GM12878 (cell line): ENCODE measurements around the genes MAGEA2, NSDHL, PWWP4, ZNF275 and TREX2.

- RAMPAGE, long total RNA = no peak
- RRBS, 2 experiments = no CpG with 5 or more reads among the region's 27 CpGs
CAGE:
- cytosol, long polyA minus RNA = no peak
- cytosol, long polyA plus RNA = no peak
- long polyA plus RNA = no peak
- nucleolus, long total RNA = no peak
- nucleus, long polyA plus RNA = no peak
- nucleus, long total RNA = no peak
Measured at GRCh38 chrX:152753703-152754230, at the start of gene MAGEA2. Gene MAGEA2 (minus strand): TSS chrX:152753842.

GRCh38 chrX:152830413-152831497 is at the start of gene NSDHL:
Gene NSDHL (plus strand): TSS chrX:152831063.
- RAMPAGE, long total RNA = start-site peak on the minus strand at chrX:152830719-152830757, 614 and 692 reads in 2 replicates; start-site peak on the plus strand at chrX:152831002-152831077, 296 and 273 reads in 2 replicates
- RRBS, 2 experiments = 67% methylated on average over 2 of the region's 78 CpGs; no CpG with 5 or more reads in 1 of the 2 experiments
CAGE:
- cytosol, long polyA minus RNA = start-site peak on the plus strand at chrX:152831019-152831026, 55 reads
- cytosol, long polyA plus RNA = start-site peak on the minus strand at chrX:152830724-152830730, 138 and 110 reads in 2 replicates; start-site peak on the plus strand at chrX:152830995-152831094, 1,547 and 1,223 reads in 2 replicates
- long polyA plus RNA = start-site peak on the minus strand at chrX:152830720-152830730, 68 and 78 reads in 2 replicates; start-site peak on the plus strand at chrX:152830990-152831101, 854 and 1,057 reads in 2 replicates
- nucleolus, long total RNA = start-site peak on the plus strand at chrX:152831007-152831018, 231 reads
- nucleus, long polyA plus RNA = start-site peak on the minus strand at chrX:152830714-152830731, 48 and 53 reads in 2 replicates; start-site peak on the plus strand at chrX:152830993-152831067, 330 and 644 reads in 2 replicates
- nucleus, long total RNA = no peak

GRCh38 chrX:153226537-153227160 is 39.3 kb upstream of the PWWP4 start:
- RAMPAGE, long total RNA = no peak
- RRBS, 2 experiments = no CpG with 5 or more reads among the region's 11 CpGs
CAGE:
- cytosol, long polyA minus RNA = no peak
- cytosol, long polyA plus RNA = no peak
- long polyA plus RNA = no peak
- nucleolus, long total RNA = no peak
- nucleus, long polyA plus RNA = no peak
- nucleus, long total RNA = no peak

DNA sequence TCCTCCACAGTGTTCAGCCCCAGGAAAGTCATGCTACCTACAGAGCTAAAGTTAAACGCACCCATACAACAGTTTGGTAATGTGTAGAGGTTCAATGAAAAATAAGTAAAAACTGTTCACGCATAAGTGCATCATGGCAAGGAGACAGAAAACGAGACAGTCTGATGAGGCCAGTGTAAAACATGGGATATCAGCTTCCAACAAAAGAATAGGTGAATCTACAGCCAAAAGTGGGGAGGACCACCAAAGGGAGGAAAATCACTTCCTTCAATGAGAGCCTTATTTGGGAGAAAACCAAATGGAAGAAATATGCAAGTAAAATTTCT is 20.8 kb upstream of the PWWP4 start:
- RAMPAGE, long total RNA = no peak
- RRBS, 2 experiments = no CpG with 5 or more reads among the region's 3 CpGs
CAGE:
- cytosol, long polyA minus RNA = no peak
- cytosol, long polyA plus RNA = no peak
- long polyA plus RNA = no peak
- nucleolus, long total RNA = no peak
- nucleus, long polyA plus RNA = no peak
- nucleus, long total RNA = no peak

GRCh38 chrX:153265856-153266331 is at the start of gene PWWP4:
Gene PWWP4 (plus strand): TSS chrX:153266152.
- RAMPAGE, long total RNA = no peak
- RRBS, 2 experiments = no CpG with 5 or more reads among the region's 28 CpGs
CAGE:
- cytosol, long polyA minus RNA = no peak
- cytosol, long polyA plus RNA = no peak
- long polyA plus RNA = no peak
- nucleolus, long total RNA = no peak
- nucleus, long polyA plus RNA = no peak
- nucleus, long total RNA = no peak

GRCh38 chrX:153333610-153334656 is at the start of gene ZNF275:
Gene ZNF275 (plus strand): TSS chrX:153334153.
- RAMPAGE, long total RNA = no peak
- RRBS, 2 experiments = 30 to 54% methylated on average over 10 of the region's 91 CpGs
CAGE:
- cytosol, long polyA minus RNA = no peak
- cytosol, long polyA plus RNA = no peak
- long polyA plus RNA = no peak
- nucleolus, long total RNA = no peak
- nucleus, long polyA plus RNA = no peak
- nucleus, long total RNA = no peak

GRCh38 chrX:153412048-153412688 is 896 bp downstream of the ZFP92 start:
- RAMPAGE, long total RNA = no peak
- RRBS, 2 experiments = no CpG with 5 or more reads among the region's 17 CpGs
CAGE:
- cytosol, long polyA minus RNA = no peak
- cytosol, long polyA plus RNA = no peak
- long polyA plus RNA = no peak
- nucleolus, long total RNA = no peak
- nucleus, long polyA plus RNA = no peak
- nucleus, long total RNA = no peak

DNA sequence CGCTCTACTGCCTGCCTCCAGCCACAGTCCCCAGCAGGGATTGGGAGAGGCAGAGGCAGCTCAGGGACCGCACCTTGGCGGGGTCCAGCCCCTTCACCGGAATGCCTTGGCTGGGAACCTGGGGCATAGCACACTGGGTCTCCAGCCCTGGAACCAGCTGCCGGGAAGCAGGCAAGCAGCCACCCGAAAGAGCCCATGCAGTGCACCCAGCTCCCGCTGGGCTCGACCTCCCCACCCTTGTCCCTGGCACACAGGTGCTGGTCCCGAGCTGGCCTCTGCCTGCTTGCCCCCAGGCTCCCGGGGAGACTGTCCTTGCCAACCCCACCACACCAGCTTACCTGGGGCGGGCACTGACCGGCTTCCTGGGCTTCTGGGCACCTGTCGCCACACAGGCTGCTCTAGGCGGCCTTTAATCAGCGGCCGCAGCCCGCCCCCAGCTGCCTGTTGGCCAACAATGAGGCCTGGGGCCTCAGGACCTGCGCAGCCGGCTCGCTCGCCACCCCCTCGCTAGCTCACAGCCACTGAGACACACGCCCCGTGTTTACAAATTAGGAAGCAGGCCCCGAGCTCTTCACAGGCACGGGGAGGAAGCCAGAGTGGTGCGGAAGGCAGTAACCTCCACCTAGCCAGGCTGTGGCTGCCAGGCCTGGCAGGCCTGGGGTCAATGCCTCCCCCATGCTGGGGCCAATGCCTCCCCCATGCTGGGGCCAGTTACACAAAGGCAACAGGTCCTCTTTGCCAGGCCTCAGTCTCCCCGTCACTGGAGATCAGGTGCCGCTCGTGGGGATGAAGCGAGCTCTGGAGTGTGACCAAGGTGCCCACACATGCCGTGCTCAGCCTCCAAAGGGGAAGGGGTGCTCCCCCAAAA is at the start of gene TREX2:
TREX2 (minus strand) TSS at position 386 of the 868 bp plus-strand sequence.
- RAMPAGE, long total RNA = no peak
- RRBS, 2 experiments = 65 to 83% methylated on average over 5 of the region's 32 CpGs
CAGE:
- cytosol, long polyA minus RNA = no peak
- cytosol, long polyA plus RNA = no peak
- long polyA plus RNA = no peak
- nucleolus, long total RNA = no peak
- nucleus, long polyA plus RNA = no peak
- nucleus, long total RNA = no peak

DNA sequence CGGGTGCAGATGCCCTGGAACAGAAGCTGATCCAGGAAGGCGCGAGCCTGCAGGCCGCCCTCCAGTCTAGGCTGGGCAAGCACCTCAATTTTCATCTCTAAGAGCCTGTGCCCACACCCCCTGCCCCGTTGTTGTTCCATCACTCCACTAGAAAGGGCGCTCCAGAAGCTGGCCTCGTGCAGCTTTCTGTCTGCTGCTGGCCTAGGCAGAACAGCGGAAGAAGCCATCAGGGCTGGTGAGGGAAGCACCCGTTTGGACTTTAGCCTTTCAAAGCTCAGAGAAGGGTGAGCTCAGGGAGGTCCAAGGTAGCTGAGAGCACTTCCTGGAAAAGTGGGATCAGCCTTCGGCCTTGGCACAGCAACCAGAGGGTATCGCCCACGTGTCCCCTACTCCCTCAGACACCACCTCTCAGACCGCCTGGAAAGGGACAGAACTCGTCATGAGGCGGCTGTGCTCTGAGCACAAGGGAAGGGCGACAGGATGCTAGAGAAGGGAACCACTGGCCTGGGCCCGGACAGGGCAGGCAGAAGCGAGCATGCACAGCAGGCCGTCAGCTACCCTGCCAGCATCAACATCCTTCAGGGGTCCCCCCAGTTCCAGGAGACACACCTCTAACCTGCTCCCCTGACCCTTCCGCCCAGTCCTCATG is 11.5 kb downstream of the SLC6A8 start:
- RAMPAGE, long total RNA = no peak
- RRBS, 2 experiments = no CpG with 5 or more reads among the region's 20 CpGs
CAGE:
- cytosol, long polyA minus RNA = no peak
- cytosol, long polyA plus RNA = no peak
- long polyA plus RNA = no peak
- nucleolus, long total RNA = no peak
- nucleus, long polyA plus RNA = no peak
- nucleus, long total RNA = no peak

- RAMPAGE, long total RNA = no peak
- RRBS, 2 experiments = no CpG with 5 or more reads among the region's 6 CpGs
CAGE:
- cytosol, long polyA minus RNA = no peak
- cytosol, long polyA plus RNA = no peak
- long polyA plus RNA = no peak
- nucleolus, long total RNA = no peak
- nucleus, long polyA plus RNA = no peak
- nucleus, long total RNA = no peak
Measured at GRCh38 chrX:153711007-153711477, 13.1 kb downstream of the BCAP31 start.

- RAMPAGE, long total RNA = no peak
- RRBS, 2 experiments = no CpG with 5 or more reads among the region's 11 CpGs
CAGE:
- cytosol, long polyA minus RNA = no peak
- cytosol, long polyA plus RNA = no peak
- long polyA plus RNA = no peak
- nucleolus, long total RNA = no peak
- nucleus, long polyA plus RNA = no peak
- nucleus, long total RNA = no peak
Measured at GRCh38 chrX:153792810-153793656, 1.1 kb downstream of the IDH3G start.

GRCh38 chrX:153808033-153808280 is 13.5 kb downstream of the SSR4 start:
- RAMPAGE, long total RNA = no peak
- RRBS, 2 experiments = 38 to 54% methylated on average over 5 of the region's 14 CpGs
CAGE:
- cytosol, long polyA minus RNA = no peak
- cytosol, long polyA plus RNA = no peak
- long polyA plus RNA = no peak
- nucleolus, long total RNA = no peak
- nucleus, long polyA plus RNA = no peak
- nucleus, long total RNA = no peak

DNA sequence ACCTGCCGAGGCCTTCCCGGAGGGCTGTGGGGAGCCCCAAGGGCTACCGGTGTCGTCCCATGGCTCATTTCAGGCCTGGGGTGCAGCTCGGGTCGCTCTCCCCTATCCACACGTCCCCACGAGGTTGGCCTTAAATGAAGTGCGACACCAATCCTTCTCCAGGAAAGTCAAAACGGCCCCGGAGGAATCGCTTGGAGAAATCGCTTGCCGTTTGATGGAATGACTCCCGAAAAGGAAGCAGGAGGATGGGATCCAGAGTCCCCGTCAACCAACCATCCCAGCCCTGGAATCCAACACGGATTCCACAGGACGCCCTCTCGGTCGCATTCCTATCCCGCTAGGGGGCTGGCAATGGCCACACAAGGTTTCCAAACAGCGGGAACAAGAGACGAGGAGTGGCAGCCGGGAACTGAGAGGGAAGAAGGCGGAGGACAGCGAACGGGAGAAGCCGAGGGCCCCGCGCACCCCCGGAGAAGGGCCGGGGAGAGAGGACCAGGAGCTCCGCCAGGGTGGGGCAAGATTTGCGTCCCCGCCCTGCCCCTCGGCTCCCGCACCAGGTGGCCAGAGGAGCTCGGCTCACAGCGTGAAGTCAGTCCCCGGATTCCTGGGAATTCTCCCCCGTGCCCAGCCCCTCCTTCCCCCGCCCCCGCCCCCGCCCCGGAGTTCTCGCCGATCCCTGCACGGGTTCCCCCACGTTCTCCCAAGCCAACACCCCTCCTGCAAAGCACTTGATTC is 1.6 kb downstream of the PDZD4 start:
- RAMPAGE, long total RNA = no peak
- RRBS, 2 experiments = 29 to 60% methylated on average over 14 to 19 of the region's 49 CpGs
CAGE:
- cytosol, long polyA minus RNA = no peak
- cytosol, long polyA plus RNA = no peak
- long polyA plus RNA = no peak
- nucleolus, long total RNA = no peak
- nucleus, long polyA plus RNA = no peak
- nucleus, long total RNA = no peak

DNA sequence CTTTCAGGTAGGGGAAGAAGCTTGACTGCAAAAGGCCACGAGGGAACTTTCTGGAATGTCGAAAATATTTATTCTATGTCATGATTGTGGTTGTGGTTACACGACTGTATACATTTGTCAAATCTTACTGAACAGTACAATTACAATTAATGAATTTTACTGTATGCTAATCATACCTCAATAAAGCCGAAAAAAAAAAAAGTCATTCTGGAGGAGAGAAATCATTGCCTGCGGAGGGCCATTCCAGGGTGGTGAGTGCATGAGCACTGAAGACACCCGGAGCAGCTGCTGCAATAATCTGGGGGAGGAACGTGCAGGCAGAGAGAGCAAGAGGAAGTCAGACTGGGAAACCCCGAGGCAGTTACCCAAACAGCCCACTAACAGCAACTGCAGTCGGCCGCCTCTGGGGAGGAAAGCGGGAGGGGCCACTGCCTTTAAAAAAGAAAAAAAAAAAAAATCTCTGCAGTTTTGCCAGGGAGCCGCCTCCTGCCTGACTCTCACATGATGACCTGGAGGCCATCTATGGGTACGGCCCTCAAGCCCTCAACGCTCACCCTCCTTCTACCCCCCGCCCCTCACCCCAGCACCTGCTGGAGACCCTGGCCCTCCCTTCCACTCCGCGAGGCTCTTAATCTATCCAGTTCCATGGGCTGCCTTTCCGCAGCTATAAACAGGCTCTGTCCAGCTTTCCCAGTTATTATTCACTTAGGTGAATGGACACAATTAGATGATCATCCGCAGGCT is 3.6 kb upstream of the AVPR2 start:
- RAMPAGE, long total RNA = no peak
- RRBS, 2 experiments = no CpG with 5 or more reads among the region's 19 CpGs
CAGE:
- cytosol, long polyA minus RNA = no peak
- cytosol, long polyA plus RNA = no peak
- long polyA plus RNA = no peak
- nucleolus, long total RNA = no peak
- nucleus, long polyA plus RNA = no peak
- nucleus, long total RNA = no peak

- RAMPAGE, long total RNA = no peak
- RRBS, 2 experiments = 8 to 13% methylated on average over 4 of the region's 7 CpGs
CAGE:
- cytosol, long polyA minus RNA = no peak
- cytosol, long polyA plus RNA = no peak
- long polyA plus RNA = no peak
- nucleolus, long total RNA = no peak
- nucleus, long polyA plus RNA = no peak
- nucleus, long total RNA = no peak
Measured at GRCh38 chrX:153903555-153903837, 977 bp upstream of the AVPR2 start.

DNA sequence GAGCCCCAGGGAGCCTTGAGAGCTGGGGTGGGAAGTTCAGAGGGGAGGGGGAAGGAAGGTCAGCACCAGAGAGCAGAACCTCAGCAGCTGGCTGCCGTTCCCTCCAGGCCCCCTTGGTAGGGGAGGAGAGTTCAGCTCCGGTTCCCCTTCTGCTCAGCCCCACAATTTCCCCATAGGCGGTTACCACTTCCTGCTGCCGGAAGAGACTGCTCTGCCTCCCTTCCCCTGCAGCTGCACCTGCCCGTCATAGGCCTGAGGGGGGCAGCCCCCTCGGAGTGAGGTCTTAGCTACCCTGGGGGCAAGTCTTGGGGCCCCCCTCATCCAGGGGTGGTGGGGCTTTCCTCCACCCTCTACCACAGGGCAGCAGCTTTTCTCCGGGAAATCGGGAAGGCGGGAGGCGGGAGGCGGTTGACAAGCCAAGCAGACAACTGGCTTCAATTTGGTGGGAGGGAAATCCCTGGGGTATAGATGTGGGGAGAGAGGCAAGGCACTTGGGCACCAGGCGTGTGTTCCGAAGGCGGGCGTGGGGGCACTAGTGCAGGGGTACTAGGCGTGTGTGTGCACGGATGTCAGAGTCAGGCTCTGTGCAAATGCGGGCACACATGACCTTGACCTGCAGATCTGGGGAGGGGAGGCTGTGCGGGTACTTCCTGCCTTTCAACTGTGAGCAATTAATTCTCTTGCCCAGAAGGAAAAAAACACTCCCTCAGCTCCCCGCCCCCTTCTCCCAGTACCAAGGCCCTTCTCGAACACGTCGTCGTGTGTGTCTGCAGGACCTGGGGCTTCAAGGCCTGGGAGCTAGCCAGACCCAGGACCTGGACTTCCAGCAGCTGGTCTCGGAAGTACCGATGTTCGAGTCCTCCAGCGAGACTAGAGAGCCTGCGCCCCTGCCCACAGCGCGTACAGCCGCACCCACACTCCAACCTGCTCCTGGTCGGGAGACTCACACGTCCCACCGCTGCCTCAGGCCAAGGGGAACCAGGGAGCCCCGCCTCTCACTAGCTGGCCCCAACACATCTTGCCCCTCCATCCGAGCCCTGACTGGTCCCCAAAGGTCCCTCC is 1.0 kb upstream of the ARHGAP4 start:
- RAMPAGE, long total RNA = no peak
- RRBS, 2 experiments = 2 to 5% methylated on average over 2 to 3 of the region's 37 CpGs
CAGE:
- cytosol, long polyA minus RNA = no peak
- cytosol, long polyA plus RNA = start-site peak on the minus strand centred at position 163 of the sequence, 117 bp wide, 58 and 58 reads in 2 replicates
- long polyA plus RNA = start-site peak on the minus strand centred at position 146 of the sequence, 132 bp wide, 43 and 53 reads in 2 replicates
- nucleolus, long total RNA = start-site peak on the minus strand centred at position 188 of the sequence, 211 bp wide, 49 reads
- nucleus, long polyA plus RNA = start-site peak on the minus strand centred at position 170 of the sequence, 63 bp wide, 89 and 77 reads in 2 replicates
- nucleus, long total RNA = no peak

GRCh38 chrX:153931625-153932337 is 3.1 kb downstream of the NAA10 start:
- RAMPAGE, long total RNA = no peak
- RRBS, 2 experiments = 83 to 93% methylated on average over 4 to 6 of the region's 18 CpGs
CAGE:
- cytosol, long polyA minus RNA = no peak
- cytosol, long polyA plus RNA = no peak
- long polyA plus RNA = no peak
- nucleolus, long total RNA = no peak
- nucleus, long polyA plus RNA = no peak
- nucleus, long total RNA = no peak

DNA sequence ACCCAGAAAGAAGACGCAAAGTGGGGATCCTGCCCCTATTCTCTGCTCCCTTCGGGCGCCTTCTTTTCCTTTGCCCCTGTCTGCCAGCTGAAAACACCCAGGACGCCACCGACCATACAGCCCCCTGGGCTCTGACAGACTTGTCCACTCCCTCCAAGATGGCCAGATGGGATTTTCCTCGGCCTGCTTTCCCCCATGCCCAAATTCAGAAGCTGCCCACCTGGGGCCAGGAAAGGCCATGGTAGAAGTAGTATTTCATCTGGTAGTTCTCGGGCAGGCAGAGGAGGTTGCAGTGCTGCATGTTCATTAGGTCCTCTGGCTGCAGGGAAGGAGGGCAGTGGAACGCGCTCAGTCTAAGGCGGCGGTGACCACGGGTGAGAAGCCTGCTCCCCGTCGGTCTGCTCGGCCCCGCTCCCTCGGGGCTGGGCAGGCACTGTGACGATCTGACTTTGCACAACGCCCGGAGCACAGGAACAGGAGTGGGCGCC is 636 bp downstream of the NAA10 start:
- RAMPAGE, long total RNA = no peak
- RRBS, 2 experiments = no CpG with 5 or more reads among the region's 21 CpGs
CAGE:
- cytosol, long polyA minus RNA = no peak
- cytosol, long polyA plus RNA = no peak
- long polyA plus RNA = no peak
- nucleolus, long total RNA = no peak
- nucleus, long polyA plus RNA = no peak
- nucleus, long total RNA = no peak

GRCh38 chrX:153947644-153948429 is 3.4 kb upstream of the RENBP start:
- RAMPAGE, long total RNA = no peak
- RRBS, 2 experiments = no CpG with 5 or more reads among the region's 21 CpGs
CAGE:
- cytosol, long polyA minus RNA = no peak
- cytosol, long polyA plus RNA = no peak
- long polyA plus RNA = no peak
- nucleolus, long total RNA = no peak
- nucleus, long polyA plus RNA = no peak
- nucleus, long total RNA = no peak

DNA sequence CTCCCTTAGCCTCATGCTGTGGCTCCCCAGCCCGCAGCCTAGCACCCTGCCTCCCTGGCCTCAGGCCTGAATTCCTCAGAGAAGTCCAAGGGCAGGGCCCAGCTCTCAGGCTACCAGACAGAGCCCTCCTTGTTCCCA is 7.1 kb downstream of the IRAK1 start:
- RAMPAGE, long total RNA = no peak
- RRBS, 2 experiments = no CpG with 5 or more reads among the region's 1 CpG
CAGE:
- cytosol, long polyA minus RNA = no peak
- cytosol, long polyA plus RNA = no peak
- long polyA plus RNA = no peak
- nucleolus, long total RNA = no peak
- nucleus, long polyA plus RNA = no peak
- nucleus, long total RNA = no peak